ENCODE measurements around the genes ZNF345 and ZNF875.

DNA sequence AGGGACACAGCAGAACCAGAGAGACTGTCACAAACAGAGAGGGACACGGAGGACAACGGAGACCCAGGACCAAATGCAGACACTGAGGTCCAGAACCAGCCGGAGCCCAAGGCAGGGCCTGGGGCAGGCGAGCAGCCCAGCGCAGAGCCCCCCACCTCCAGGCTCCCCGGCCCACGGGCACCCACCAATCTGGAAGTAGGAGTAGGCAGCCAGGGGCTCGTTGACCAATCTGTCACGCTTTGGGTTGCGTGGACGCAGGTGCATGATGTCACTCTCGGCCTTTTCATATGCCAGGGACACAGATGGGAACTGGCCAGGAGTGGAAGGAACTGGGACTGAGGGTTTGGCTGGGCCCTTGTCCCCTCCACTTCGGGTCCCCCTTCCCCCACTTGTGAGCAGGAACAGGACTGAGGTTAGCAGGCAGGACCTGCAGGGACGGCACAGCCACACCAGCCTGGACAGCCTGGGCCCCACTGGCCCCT is 8.1 kb downstream of the TMEM147 start:
- PRO-cap: no peak
- RAMPAGE, long total RNA, 3 experiments: no peak in any of the 3 experiments

- PRO-cap: no peak
- RAMPAGE, long total RNA, 3 experiments: no peak in any of the 3 experiments
Measured at GRCh38 chr19:35719251-35719810, 1.5 kb downstream of the KMT2B start.

DNA sequence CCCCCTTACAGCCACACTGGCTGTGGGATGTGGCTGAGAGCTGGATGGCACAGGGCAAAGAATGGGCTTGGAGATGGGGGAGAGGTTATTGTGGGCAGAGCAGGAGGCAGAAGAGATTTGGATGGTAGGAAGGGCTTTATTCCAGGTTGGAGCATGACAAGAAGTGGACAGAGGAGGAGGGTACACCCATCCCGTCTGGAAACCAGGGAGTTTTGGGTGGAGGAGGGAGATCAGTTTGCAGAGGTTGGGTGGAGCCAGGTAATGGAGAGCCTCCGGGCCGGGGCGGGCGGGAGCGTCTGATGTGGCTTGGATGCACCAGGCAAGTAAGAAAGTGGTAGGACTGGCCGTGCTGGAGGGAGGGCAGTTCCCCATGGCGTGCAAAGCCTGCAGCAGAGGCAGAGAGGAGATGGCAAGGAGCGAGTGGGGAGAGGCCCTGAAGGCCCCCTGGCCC is 11.0 kb downstream of the IGFLR1 start:
- PRO-cap: no peak
- RAMPAGE, long total RNA, 3 experiments: no peak in any of the 3 experiments

DNA sequence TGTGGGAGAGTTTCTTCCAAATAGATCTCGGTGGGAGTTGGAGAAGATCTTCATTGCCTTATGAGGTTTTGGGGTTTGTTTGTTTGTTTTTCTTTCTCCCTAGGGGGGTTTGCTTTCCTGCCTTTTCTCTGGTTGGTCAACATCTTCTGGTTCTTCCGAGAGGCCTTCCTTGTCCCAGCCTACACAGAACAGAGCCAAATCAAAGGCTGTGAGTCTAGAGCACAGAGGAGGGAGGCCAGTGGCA is 787 bp downstream of the PSENEN start:
- PRO-cap: no peak
- RAMPAGE, long total RNA, 3 experiments: no peak in any of the 3 experiments

GRCh38 chr19:35753670-35754379 is 3.0 kb downstream of the HSPB6 start:
- PRO-cap: no peak
- RAMPAGE, long total RNA, 3 experiments: no peak in any of the 3 experiments

GRCh38 chr19:35879575-35880126 is 11.3 kb downstream of the APLP1 start:
- PRO-cap: no peak
- RAMPAGE, long total RNA, 3 experiments: no peak in any of the 3 experiments

DNA sequence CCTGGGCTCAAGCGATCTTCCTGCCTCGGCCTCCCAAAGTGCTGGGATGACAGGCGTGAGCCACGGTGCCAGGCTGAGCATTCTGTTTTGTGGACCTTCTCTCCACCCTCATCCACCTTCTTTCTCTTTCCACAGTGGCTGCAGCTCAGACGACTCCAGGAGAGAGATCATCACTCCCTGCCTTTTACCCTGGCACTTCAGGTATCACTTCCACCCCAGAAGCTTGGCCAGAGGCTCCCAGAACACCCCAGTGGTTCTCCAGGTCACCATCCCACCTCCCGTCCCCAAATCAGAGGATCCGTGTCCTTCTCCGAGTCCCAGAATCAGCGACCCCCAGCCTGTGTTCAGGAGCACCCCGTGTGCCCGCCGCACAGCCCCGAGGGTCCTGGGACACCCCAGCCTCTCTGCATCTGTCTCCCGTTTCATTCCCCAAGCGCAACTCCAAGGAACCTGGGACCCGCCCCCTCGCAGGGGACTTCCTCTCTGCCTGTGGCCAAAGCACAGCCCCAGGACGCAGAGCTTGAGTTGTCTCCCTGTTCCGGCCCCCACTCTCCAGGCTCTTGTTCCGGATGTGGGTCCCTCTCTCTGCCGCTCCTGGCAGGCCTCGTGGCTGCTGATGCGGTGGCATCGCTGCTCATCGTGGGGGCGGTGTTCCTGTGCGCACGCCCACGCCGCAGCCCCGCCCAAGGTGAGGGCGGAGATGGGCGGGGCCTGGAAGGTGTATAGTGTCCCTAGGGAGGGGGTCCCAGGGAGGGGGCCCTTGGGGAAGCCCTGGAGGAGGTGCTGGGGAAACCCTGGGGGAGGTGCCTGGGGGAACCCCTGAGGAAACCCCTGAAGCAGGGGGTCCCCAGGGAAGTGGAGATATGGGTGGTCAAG is 1.1 kb downstream of the HCST start:
- PRO-cap: bidirectional peak, plus-strand start at position 751 of the sequence, minus-strand start at position 554 of the sequence
- RAMPAGE, long total RNA, 3 experiments: no peak in any of the 3 experiments

GRCh38 chr19:35937050-35937632 is 967 bp downstream of the LRFN3 start:
- PRO-cap: no peak
- RAMPAGE, long total RNA, 3 experiments: no peak in any of the 3 experiments

GRCh38 chr19:36100970-36101378 is 10.0 kb upstream of the OVOL3 start:
- PRO-cap: no peak
- RAMPAGE, long total RNA, 3 experiments: no peak in any of the 3 experiments

DNA sequence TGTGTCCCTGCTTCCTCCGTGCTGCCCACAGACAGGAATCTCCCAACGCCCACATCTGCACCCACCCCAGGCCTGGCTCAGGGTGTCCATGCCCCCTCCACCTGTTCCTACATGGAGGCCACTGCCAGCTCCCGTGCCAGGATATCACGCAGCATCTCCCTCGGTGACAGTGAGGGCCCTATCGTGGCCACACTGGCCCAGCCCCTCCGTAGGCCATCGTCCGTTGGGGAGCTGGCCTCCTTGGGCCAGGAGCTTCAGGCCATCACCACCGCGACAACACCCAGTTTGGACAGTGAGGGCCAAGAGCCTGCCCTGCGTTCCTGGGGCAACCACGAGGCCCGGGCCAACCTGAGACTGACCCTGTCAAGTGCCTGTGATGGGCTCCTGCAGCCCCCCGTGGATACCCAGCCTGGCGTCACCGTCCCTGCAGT is 7.6 kb upstream of the OVOL3 start:
- PRO-cap: no peak
- RAMPAGE, long total RNA, 3 experiments: no peak in any of the 3 experiments

GRCh38 chr19:36330519-36331162 is 48.4 kb downstream of the ZFP14 start:
- PRO-cap: no peak
- RAMPAGE, long total RNA, 3 experiments: no peak in any of the 3 experiments

- PRO-cap: no peak
- RAMPAGE, long total RNA, 3 experiments: no peak in any of the 3 experiments
Measured at GRCh38 chr19:36377904-36378353, 1.1 kb downstream of the ZFP14 start.

GRCh38 chr19:36401554-36402006 is 16.9 kb downstream of the ZFP82 start:
- PRO-cap: no peak
- RAMPAGE, long total RNA, 3 experiments: no peak in any of the 3 experiments

DNA sequence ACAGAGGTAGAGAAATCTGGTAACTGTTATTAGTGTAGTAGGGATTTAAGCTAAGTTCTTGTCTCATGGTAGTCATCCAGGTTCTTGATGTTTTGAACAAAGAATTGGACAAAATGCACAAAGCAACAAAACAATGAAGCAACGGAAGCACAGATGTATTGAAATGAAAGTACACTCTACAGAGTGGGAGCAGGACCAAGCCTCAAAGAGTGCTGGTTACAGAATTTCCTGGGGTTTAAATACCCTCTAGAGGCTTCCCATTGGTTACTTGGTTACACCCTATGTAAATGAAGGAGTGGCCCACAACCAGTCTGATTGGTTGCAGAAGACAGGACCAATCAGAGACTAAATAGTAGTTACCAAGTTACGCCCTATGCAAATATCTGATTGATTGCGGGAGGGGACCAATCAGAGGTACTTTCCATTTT is 5.3 kb upstream of the ZFP82 start:
- PRO-cap: no peak
- RAMPAGE, long total RNA, 3 experiments: no peak in any of the 3 experiments

GRCh38 chr19:36850632-36851596 is at the start of gene ZNF345:
Gene ZNF345, plus strand, starts transcription at chr19:36850876.
- PRO-cap: bidirectional peak, plus-strand start at chr19:36850896, minus-strand start at chr19:36850785
- RAMPAGE, long total RNA, 3 experiments: start-site peak on the plus strand in 3 of 3 experiments, at chr19:36850876-36850926 at its widest, 40 to 48 reads per replicate; start-site peak on the minus strand in 1 of 3 experiments, at chr19:36850777-36850783 at its widest, 6 reads per replicate

- PRO-cap: no peak
- RAMPAGE, long total RNA, 3 experiments: start-site peak on the plus strand in 1 of 3 experiments, at chr19:36851713-36851809 at its widest, 5 reads per replicate
Measured at GRCh38 chr19:36851597-36851825, 835 bp downstream of the ZNF345 start.

GRCh38 chr19:36916939-36917305 is 790 bp downstream of the ZNF568 start:
- PRO-cap: no peak
- RAMPAGE, long total RNA, 3 experiments: no peak in any of the 3 experiments

DNA sequence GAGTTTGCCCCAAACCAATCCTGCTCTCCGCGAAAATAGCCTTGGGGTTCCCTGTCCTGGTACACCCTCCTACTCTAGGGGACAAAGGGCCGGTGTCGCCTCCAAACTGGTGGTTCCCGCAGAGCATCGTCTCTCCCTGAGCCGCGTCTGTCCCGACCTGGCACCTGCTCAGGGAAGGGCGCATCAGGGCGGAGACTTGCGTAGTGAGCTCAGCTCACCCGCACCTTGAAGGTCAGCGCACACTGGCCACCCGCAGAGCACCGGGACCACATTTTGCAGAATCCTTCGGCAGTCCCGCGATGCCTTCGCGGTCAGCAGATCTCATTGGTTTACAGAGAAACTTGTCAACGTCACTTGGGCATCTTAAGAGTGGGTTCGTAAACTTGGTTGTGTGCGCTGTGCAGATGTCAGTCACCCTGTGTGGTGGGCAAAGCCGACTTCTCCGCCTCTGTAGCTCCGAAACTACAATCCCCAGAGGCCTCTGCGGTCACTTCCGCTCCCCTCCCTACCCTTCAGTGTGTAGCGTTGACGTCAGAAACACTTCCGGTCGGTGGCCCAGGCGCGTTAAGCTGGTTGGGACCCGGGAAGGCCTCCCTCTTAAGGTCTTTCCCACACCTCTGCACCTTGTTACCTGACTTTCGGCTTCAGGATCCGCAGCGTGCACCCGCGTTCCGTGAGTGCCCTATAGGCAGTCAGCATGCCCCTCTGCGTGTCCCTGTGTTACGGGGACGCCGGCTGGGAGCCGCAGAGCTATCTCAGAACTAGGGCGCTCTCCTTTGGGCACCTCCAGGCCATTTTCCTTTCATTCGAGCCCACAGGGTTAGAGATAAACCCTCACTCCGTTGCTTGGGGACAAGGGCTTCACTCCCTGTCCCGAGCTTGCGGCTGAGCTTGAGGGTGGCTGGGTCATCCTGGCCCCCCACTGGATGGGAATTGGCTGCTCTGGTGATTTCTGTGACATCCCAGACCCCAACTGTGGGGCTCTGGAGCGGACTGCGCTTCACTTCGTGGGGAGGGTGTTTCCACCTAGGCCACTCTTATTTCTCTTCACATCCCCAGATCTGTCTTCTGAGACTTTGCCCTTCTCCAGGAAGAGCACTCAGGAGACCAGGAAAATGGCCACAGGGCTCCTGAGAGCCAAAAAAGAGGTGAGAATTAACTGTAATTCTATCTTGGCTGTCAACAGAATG is at the start of gene ZNF875:
Gene ZNF875 (plus strand): TSS at position 540 of the 1,190 bp plus-strand sequence.
- PRO-cap: bidirectional peak, plus-strand start at position 540 of the sequence, minus-strand start at position 454 of the sequence
- RAMPAGE, long total RNA, 3 experiments: start-site peak on the plus strand in 1 of 3 experiments, centred at positions 586 to 719 of the sequence, 6 to 23 reads per replicate

GRCh38 chr19:37771314-37771979 is 7.9 kb downstream of the ZNF573 start:
- PRO-cap: no peak
- RAMPAGE, long total RNA, 3 experiments: start-site peak on the minus strand in 1 of 3 experiments, at chr19:37771610-37771706 at its widest, 8 reads per replicate

GRCh38 chr19:37817081-37817996 is 38.0 kb upstream of the ZNF573 start:
- PRO-cap: unidirectional peak, plus-strand start at chr19:37817332
- RAMPAGE, long total RNA, 3 experiments: no peak in any of the 3 experiments